ENCODE measurements around the gene MRPL55.

DNA sequence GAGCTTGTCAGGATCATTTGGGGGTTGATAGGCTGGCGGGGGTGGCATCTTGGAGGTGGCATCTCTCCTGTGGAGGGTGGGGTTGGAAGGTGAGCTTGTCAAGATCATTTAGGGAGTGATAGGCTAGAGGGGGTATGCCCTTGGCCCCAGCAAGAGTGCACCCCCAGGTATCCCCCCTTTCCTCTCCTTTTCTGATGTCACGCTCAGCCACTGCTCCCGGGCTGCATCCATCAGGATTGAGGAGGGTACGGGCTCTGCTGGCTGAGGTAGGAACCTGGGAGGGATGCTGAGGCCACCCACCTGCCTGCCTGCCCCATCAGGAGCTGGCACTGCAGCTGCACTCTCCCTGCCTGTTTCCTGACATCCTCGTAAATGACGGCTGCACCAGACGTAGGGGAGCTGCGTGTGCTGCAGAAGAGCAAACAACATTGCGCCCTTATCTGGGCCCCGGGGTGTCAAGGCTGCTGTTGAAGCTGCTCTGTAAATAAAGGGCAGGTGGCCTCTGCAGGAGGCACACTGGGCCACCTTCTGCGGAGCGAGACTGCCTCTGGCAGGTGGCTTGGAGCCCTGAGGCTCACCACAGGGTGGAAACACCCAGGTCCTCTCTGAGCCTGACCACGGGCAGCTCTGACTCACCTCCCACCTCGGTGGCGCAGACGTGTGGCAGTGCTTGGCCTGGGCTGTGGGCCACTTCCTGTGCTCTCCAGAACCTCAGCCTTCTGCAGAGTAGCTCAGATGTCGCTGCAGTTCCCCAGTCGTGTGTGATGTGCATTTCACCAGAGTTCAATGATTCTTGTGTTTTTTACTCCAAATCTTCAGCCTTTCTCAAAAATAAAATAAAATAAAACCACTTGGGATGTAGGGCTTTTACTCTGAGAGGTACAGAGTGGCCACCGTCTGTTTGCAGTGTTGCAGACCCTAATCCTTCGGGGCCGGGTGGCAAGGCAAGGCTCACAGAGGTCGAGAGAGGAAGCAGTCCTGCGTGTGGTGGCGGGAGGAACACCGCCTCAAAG is 30.9 kb downstream of the SNAP47 start:
- RRBS, result no CpG with 5 or more reads among the region's 25 CpGs

- RRBS, result 97% methylated on average over 8 of the region's 22 CpGs
Observed at GRCh38 chr1:227775117-227775588, 39.9 kb downstream of the SNAP47 start.

GRCh38 chr1:227787461-227787800 is 28.0 kb upstream of the PRSS38 start:
- RRBS, result 4% methylated on average over 14 of the region's 26 CpGs

- RRBS, result 84% methylated on average over 22 of the region's 32 CpGs
Observed at GRCh38 chr1:227925026-227925557, 22.6 kb downstream of the WNT9A start.

- RRBS, result no CpG with 5 or more reads among the region's 14 CpGs
Observed at GRCh38 chr1:228085067-228086252, 3.0 kb downstream of the ARF1 start.

DNA sequence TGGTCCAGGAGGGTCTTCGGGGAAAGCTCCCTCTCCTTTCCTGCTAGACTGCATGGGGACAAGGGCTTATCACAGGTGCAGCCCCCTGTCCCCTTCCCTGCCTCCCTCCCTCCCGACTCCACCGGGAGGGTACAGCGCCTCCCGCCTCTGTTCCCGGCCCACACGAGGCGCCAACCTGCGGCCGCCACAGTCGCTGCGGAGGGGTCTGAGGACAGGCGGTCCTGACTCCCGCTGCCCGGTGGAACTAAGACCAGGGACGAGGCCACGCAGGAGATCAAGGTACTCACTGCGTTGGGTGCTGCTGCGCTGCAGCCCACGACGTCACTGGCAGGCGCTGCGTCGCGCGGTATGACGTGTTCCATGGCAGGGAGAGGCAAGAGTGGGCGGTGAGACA is at the start of gene MRPL55:
Gene MRPL55 (minus strand): TSS at position 326 of the 394 bp plus-strand sequence.
- RRBS, result 1% methylated on average over 8 of the region's 28 CpGs

DNA sequence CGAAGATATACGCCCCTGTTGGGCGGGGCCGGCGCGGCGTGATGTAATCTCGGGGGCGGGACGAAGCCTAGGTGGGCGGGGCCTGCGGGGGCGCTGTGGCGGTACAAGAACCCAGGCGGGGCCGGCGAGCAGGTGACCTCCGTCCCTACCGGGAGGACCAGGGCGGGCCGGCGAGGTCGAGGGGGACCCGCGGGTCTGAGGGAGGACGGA is 174 bp upstream of the MRPL55 start:
- RRBS, result 2% methylated on average over 16 of the region's 26 CpGs

DNA sequence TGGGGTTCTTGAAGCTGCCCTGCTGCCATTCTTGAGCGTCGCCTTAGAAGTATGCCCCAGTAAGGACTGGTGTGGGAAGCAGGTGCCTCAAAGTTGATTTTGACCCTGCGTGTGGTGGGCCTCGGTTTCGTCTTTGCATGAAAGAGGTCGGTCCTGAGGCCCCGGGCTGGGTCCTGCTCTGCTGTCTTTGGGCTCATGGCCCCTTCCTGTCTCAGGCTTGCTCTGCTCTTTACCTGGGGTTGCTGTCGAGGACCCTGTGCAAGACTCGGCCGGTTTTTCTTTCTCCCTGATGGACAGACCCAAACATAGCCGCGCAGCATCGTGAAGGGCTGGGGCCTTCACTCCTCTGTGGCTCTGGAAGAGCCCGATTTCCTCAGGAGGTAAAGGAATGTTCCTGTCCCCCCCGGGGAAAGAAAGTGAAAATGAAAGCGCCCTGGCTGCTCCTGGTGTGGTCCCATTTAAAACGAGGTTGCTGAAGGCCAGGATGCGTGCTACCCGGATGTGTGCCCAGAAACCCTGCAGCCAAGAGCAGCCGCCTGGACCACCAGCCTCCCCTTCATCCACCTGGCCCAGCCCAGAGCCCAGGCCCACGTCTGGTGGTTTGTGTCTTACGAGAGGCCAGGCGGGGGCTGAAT is 947 bp downstream of the GUK1 start:
- RRBS, result 3% methylated on average over 9 of the region's 23 CpGs

DNA sequence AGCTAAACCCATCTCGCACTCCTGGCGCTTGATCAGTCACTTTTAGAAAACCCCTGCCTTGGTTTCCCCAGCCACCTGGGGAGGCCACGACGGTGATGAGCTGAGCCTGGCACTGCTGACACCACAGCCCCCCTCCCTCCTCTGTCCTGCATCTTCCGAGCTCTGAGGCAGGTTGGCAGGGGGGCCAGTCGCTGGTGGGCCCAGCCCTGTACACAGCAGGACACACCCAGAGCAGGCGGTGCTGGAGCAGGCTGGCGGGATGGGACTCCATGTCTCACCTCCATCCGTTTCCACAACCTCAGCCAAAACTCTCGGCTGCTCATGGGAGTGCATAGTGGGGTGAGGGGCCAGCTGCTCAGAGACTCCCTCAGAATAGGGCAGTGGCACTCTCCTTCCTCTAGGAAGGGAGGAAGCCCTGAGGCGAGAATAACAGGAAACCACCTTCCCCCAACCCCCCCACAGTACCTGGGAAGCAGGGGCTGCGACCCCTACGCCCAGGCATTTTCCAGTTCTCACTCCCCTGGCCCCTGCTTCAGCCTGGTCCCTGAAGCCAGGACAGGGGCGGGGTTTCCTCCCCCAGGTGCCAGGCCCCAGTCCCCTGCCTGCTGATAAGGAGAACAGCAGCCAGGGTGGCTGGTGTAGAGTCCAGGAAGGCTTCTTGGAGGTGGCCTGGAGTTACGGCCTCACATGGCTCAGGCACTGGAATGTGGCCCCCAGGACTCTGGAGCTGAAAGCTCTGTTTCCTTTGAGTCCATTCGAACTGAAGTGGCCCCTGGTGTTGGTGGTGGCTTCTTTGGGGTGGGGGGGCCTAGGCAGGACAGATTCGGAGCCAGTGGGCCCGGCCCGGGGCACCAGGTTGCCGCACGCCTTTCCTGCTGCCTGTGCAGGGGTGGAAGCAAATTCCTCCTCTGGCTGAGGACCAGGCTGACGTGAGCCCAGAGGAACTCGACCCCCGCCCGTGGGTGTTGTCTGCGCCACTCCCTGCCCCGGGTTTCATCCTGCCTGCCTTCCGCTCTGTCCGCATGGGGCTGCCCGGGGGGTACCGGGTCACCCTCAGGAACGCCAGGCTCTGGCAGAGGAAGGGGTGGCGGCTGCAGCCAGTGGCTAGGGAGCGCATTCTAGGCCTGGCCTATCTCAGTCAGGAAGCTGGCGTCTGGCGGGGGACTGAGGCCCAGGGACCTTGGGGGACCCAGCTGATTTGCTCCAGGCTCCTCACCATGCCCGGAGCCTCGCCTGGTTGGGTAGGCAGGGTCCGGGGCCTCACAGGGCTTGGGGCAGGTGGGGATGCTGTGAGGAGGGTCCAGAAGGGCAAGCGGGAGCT is 2.9 kb upstream of the IBA57 start:
- RRBS, result 75% methylated on average over 5 of the region's 40 CpGs

GRCh38 chr1:228208338-228209028 is 639 bp downstream of the OBSCN start:
- RRBS, result 79% methylated on average over 6 of the region's 19 CpGs

DNA sequence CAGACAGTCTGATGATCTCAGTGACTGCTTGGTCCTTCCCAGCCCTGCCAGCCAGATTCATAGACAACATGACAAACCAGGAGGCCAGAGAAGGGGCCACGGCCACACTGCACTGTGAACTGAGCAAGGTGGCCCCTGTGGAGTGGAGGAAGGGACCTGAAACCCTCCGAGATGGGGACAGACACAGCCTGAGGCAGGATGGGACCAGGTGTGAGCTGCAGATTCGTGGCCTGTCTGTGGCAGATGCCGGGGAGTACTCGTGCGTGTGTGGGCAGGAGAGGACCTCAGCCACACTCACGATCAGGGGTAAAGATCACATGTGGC is 96.4 kb downstream of the OBSCN start:
- RRBS, result no CpG with 5 or more reads among the region's 7 CpGs

- RRBS, result no CpG with 5 or more reads among the region's 7 CpGs
Observed at GRCh38 chr1:228358840-228359159, 47.8 kb downstream of the TRIM11 start.

DNA sequence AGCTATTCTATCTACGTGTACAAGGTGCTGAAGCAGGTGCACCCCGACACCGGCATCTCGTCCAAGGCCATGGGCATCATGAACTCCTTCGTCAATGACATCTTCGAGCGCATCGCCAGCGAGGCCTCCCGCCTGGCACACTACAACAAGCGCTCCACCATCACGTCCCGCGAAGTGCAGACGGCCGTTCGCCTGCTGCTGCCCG is 237 bp downstream of the H2BC26 start:
- RRBS, result no CpG with 5 or more reads among the region's 18 CpGs

- RRBS, result no CpG with 5 or more reads among the region's 30 CpGs
Observed at GRCh38 chr1:228471161-228471618, 13.3 kb downstream of the H2BC26 start.

- RRBS, result 94% methylated on average over 2 of the region's 22 CpGs
Observed at GRCh38 chr1:228493770-228494525, 6.8 kb downstream of the RNF187 start.

GRCh38 chr1:228810775-228811264 is 75.5 kb downstream of the RHOU start:
- RRBS, result no CpG with 5 or more reads among the region's 5 CpGs

DNA sequence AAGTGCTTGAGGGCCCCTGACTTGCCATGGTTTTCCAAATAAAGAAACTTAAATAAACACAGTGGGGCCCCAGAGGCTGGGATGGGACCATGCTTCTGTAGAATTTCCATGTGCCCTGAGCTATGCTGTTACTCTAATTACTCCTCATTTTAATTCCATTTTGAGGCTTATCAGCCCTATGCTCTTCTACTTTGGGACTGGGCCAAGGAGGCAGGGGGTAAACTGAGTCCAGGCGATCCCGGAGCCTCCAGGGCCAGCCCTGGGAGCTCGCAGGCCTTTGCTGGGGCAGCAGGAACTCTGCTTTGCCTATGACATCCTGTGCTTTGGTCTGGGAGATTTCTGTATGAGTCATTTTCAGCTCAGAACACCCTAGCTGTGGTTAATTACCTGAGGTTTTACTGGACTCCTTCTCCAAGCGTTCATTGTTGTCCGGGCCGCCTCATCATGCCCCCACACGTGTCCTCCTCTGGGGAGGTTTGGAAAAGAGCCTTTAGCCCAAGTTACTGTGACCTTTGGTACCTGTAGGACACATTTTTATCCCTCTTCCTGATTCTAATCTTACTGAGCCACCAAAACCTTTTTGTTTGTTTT is 95.7 kb downstream of the RHOU start:
- RRBS, result no CpG with 5 or more reads among the region's 7 CpGs

- RRBS, result no CpG with 5 or more reads among the region's 12 CpGs
Observed at GRCh38 chr1:228930508-228931182, 195.4 kb downstream of the RHOU start.

- RRBS, result no CpG with 5 or more reads among the region's 10 CpGs
Observed at GRCh38 chr1:228978663-228979130, 243.4 kb downstream of the RHOU start.

- RRBS, result no CpG with 5 or more reads among the region's 8 CpGs
Observed at GRCh38 chr1:229165335-229165838, 105.5 kb upstream of the RAB4A start.

Data from PFSK-1 (cell line).